Measurements from ENCODE around the genes CCDC138, LIMS4 and FBLN7.

- PRO-cap, 2 experiments: no peak in any of the 2 experiments
These were observed 4.1 kb upstream of the CCDC138 start for GRCh38 chr2:108782411-108782861.

DNA sequence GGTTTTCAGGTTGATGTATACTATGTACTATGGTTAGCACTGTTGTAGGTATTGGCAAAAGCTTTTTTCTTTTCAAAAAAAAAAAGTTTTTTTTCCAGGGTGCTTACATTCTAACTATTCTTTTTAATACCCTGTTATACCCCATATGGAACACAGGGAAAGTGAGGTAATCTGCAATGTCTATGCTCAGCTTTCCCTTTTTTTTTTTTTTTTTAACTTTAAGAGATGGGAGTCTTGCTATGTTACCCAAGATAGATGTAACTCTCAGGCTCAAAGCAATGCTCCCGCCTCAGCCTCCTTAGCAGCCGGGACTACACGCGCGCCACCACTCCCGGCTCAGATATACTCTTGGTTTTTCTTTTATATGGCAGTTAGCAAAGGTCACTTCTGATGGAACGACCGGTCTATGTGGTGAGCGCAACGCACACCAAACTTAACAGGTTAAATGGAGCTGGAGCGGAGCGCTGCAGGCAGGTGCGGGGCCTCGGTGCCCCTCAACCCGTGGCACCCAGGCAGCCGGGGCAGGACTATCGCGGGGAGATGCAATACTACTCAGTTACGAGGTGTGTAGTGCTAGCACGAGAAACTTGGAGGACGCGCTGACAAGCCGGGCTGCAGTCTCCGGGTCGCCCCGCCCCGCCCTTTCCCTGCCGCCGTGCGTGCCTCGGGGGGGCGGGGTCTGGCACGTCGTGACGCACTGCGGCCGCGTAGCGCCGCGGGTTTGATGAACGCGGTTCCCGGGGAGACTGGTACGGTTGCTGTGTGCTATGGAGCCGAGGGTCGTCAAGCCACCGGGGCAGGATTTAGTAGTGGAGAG, at the start of gene CCDC138:
Gene CCDC138 (plus strand): TSS at position 716 of the 817 bp plus-strand sequence.
- PRO-cap, 2 experiments: peak in 2 of 2 experiments; most common plus-strand start position 752 of the sequence (in 2); most common minus-strand start position 550 of the sequence (in 1)

DNA sequence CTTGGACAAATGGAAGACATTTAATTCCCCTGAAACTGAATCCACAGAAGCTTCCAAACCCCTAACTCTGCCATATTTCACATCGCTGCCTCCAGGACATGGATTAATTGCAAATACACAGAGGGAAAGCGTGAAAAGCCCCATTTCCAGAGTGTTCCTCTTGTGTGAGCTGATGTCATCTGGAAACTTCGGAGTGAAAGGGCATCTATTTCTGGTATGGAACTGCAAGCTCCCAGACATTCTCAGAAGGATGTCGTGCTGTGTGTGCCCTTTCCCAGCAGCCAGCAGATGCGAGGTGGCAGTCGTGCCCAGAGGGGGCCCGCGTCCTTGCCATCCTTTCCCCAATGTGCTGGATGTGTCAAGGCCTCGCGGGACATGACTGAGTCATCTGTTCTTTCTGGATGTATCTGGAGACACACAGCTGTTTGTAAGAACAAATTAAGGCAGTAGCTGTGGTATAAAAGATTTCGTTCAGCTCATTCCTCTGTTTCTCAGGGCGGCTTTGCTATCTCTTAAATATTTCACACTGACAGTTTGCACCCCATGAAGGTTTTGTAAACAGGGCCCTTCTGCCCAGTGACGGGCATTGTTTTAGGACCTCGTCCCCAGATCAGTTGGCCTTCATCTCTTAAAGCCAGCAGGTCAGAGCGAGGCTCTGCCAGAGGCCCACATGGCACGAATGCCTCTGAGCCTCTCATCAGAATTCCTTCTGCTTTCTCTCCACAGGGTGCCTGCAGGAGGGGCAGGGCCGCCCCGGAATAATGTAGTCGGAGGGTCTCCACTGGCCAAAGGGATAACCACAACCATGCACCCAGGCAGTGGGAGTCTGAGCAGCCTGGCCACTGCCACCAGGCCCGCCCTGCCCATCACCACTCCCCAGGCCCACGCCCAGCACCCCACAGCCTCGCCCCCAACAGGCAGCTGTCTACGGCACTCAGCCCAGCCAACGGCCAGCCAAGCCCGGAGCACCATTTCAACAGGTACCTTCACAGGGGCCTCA, 177.3 kb downstream of the SEPTIN10 start:
- PRO-cap, 2 experiments: no peak in any of the 2 experiments

DNA sequence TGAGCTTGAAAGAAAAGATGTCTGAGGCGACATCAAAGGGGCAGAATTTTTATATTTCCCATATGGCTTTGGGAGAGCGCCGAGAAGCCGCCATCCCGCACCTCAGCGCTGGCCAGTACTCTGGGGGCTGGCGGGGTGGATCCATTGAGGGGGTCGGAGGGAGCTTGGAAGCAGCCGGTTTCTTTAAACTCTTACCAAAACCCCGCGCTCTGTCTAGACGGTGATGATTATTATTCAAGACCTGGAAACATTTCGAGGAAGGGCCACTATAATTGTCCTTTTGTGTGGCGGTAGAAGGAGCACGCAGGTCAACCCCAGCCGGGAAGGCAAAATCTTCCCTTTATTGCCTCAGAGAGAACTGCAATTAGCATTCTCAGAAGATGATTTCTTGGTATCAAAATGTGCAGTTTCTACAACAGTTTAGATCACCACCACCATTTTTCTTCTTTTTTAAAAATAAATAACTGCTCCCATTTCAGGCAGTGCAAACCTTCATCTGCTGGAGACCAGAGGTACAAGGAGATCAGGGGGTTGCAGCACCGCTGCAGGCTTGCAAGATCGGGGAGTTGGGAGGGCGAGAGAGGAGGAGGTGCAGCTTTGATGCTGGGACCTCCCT, 111.2 kb downstream of the SEPTIN10 start:
- PRO-cap, 2 experiments: no peak in any of the 2 experiments

DNA sequence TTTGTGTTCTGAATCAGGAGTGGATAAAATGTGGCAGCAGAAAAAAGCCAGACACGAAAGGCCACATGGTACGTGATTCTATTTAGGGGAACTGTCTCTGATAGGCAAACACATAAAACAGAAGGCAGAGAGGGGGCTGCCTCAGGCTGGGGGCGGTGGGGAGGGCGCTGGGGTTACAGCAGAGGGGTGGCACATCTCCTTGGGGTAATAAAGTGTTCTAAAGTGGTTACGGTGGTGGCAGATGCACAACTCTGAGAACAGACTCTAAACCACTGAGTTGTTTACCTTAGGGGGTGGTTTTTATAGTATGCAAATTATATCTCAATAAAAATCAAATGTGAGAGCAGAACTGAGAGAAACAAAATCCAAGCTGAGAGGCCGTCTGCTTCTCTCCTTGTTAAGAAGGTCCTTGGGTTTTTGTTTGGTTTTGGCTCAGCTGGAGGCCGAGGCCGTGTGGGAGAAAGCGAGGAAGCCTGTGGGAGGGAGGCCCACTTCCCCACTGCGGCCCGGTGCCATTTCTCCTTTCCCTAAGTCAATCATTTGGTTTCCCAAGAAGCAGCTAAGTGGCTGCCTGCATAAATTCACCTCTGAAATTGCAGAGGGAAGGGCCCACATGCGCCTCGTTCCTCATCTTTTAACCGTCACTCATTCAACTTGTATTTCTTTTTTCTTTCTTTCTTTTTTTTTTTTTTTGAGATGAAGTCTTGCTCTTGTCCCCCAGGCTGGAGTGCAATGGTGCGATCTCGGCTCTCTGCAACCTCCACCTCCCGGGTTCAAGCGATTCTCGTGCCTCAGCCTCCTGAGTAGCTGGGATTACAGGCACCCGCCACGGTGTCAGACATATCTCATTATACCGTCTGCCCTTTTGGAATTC, 78.2 kb downstream of the SOWAHC start:
- PRO-cap, 2 experiments: no peak in any of the 2 experiments

GRCh38 chr2:110472524-110473021, at the start of gene LIMS4:
LIMS4 (minus strand) TSS chr2:110472816.
- PRO-cap, 2 experiments: no peak in any of the 2 experiments

GRCh38 chr2:111049804-111050436, 70.8 kb upstream of the BCL2L11 start:
- PRO-cap, 2 experiments: no peak in any of the 2 experiments

DNA sequence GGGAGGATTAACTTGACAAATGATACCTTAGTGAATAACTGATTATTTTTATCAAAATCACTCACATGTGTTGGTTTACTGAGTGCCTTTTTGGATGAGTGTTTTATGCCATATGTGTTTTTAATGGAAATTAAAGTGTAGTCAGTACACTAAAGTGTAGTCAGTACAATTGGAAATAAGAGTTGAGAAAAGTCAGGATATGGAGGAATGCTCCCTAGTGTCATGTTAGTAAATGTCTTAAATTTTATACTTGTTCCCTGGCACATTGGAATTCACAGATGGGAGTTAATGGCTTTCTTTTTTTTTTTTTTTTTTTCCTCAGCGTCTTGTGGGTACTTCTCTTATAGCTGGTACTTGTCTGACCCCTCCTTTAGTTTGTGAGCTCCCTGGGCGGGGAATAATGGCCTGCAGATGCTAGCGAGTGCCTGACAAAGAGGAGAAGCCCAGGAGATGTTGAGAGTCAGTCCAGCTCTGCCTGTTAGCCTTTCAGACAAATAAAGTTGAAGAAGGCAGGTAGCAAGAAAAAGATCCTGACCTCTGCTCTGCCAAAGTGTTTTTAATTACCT, 6.5 kb downstream of the BCL2L11 start:
- PRO-cap, 2 experiments: no peak in any of the 2 experiments

- PRO-cap, 2 experiments: no peak in any of the 2 experiments
These were observed 37.1 kb downstream of the BCL2L11 start for GRCh38 chr2:111157793-111158322.

DNA sequence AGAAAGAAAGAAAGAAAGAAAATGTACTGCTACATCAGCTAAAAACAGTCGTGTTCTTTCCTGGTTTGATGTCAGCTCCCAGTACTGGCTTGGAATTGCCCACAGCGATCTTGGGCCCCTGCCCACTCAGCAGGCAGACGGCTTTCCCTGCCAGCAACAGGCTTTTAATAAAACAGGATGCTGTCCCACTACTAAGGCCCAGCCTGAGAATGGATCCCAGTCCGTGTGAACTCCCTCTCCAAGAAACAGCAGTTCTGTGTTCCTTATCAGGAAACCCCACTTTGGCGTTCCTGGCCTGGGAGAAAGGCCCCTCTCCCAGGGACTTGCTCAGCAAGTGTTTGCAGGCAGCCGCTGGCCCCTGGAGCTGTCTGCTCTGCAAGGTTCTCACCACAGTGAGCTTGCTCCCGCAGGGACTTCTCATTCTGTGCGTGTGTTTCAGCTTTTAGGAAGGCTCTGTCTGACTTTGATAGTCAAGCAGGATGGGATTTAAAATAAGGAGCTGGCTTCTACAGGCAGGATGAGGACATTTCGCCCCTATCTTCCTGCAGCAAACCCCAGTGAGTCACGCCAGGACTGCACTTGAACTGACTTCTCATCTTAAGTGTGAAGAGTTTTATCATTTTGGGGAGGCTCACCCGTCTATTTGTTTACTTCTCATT, 225.7 kb downstream of the BCL2L11 start:
- PRO-cap, 2 experiments: no peak in any of the 2 experiments

GRCh38 chr2:111534844-111535521, 349.0 kb downstream of the ANAPC1 start:
- PRO-cap, 2 experiments: no peak in any of the 2 experiments

GRCh38 chr2:112050306-112050692, 4.8 kb upstream of the TMEM87B start:
- PRO-cap, 2 experiments: no peak in any of the 2 experiments

- PRO-cap, 2 experiments: no peak in any of the 2 experiments
These were observed at the start of gene FBLN7 for GRCh38 chr2:112138226-112139354. FBLN7 (plus strand) TSS chr2:112138385.

DNA sequence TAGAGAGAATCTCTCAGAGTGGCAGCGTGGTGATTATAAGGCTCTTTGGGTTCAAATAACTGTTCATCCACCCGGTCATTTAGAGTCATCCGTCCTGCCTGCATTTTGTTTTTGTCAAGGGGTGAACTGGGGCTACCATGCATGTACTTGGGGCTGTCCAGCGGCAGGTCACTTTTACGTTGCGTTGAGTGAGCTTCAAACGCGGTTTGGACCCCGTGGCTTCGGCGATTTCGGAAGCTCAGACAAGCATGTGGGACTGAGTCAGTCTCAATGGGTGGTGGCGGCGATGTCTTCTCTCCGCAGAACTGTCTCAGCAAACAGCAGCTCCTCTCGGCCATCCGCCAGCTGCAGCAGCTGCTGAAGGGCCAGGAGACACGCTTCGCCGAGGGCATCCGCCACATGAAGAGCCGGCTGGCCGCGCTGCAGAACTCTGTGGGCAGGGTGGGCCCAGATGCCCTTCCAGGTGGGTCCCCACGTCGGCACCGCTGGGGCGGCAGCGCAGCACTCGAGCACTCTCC, 21.2 kb downstream of the FBLN7 start:
- PRO-cap, 2 experiments: no peak in any of the 2 experiments

DNA sequence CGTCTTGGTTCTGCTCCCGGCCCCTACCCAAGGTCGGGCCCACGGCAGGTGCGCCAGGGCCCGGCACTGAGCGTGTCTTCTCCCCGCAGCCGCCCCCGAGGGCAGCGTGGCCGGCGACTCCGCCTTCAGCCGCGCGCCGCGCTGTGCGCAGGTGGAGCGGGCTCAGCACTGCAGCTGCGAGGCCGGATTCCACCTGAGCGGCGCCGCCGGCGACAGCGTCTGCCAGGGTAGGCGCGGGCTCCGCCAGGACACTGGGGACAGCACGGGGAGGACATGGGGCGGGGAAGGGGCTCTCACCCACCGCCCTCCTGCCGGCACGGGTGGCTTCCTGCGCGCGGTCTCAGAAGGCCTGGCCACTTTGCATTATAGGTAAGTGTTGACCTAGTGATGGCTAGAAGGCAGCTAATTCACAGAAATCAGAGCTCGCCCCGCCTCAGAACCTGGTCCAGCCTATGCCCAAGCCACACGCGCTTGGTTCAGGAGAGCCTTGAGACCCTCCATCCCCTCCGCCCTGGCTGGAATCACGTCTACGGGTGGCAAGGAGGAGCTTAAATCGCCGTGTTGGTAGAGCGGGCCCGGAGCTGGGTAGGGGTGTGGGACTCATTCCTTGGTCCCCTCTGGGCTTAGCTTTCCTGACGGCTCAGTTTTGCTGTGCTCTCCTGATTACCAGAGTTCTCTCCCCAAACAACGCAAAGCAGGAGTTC, 43.6 kb downstream of the FBLN7 start:
- PRO-cap, 2 experiments: peak in 2 of 2 experiments; most common plus-strand start position 171 of the sequence (in 1); most common minus-strand start position 74 of the sequence (in 1)

GRCh38 chr2:112187307-112188464, 49.5 kb downstream of the FBLN7 start:
- PRO-cap, 2 experiments: peak in 2 of 2 experiments; most common plus-strand start chr2:112188319 (in 2); most common minus-strand start chr2:112188230 (in 2)

DNA sequence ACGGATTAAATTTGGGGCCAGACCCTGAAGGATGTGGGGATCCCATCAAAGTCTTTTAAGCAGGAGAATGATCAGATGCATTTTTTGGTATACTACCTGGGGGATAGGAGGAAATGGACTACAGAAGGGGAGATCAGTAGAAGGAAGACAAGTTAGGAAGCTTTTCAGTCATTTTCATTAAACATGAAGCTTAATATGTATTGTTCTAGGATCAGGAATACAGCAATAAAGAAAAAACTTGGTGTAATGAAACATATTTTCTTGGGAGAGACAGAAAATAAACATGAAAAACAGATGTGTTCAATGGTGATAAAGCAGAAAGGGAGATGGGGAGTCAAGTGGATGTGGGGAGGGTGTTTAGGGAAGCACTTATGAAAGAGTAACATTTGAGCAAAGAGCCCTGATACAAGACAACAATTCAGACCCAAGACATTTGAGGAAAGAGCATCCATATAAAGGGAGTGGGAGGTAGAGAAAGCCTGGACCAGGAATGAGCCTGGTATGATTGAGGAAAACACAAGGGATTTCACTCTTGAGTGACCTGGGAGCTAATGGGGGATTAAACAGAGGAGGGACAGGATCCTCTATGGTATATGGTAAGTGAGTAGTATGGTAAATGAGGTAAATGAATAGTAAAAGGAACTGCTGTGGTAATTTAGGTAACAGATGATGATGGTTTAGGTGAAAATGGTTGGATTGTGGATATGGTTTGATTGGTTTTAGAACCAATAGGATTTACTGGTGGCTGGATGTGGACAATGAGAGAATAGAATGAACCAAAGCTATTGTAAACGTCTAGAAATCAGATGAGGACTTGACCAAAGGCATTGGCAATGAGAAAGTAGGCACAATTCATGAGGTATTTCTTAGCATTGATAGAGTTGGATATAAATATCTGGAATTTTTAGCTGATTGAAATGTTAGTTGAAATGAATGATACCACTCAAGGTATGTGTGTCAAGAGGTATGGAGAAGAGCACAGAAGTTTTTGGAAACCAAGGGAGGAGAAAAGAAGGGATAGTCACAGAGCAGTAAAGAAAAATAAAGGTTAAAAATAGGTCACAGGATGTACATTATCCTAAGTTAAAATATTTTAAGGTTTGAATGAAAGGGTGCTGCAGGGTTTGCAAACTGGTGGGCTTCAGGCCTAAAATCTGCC, 5.8 kb downstream of the ZC3H6 start:
- PRO-cap, 2 experiments: no peak in any of the 2 experiments

DNA sequence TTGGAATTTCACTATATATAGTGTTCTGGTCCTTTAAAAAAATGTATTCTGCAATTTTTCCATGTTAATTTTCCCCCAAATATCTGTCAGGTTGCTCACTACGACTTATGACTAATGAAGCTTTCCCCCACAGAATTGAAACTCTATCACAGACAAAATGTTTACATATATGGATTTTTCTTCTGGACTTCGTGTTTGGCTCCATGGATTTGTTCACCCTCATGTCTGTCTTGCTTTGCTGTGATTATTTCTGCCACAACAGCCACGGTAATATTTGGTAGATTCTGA, 42.3 kb downstream of the ZC3H6 start:
- PRO-cap, 2 experiments: no peak in any of the 2 experiments

- PRO-cap, 2 experiments: no peak in any of the 2 experiments
These were observed 614 bp downstream of the TTL start for GRCh38 chr2:112482505-112483035.

DNA sequence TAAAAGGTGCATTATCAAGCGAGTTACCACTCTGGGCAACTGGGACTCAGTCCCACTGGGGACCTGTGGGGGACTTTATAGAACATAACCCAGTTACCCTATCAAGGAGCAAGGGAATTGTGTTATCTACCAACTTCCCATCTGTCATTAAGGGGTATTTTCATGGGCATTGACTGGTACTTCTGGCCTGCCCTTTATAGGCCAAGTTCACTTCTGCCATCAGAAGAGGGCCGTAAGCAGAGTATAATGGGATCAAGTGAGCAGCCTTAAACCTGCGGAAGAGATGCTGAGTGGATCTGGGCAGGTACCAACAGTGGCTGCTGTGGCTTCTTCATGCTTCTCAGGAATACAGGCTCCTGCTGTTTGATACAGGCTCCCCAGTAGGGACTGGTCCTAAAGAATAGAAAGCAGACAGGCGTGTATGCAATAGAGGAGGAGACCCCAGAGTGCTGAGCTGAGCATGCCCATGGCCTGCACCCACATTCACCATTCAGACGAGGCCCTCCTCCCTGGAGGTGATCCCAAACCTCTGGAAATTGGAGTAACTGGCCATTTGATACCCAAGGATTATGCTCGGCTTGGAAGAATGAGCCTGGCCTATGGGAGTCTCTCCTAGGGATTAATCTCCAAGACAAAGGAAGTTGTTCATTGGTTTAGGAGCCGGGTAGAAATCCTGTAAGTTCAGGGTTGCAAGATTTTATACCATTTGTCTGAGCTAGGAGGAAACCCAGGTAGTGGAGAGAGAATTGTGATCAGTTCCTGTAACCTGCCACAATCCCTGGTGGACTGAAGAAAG, 6.4 kb downstream of the CHCHD5 start:
- PRO-cap, 2 experiments: no peak in any of the 2 experiments